Breast epithelium (tissue), 2 donors: ENCODE results near the genes TRPM2, KRTAP10-1, KRTAP10-6, KRTAP12-2, PTTG1IP and ITGB2.

DNA sequence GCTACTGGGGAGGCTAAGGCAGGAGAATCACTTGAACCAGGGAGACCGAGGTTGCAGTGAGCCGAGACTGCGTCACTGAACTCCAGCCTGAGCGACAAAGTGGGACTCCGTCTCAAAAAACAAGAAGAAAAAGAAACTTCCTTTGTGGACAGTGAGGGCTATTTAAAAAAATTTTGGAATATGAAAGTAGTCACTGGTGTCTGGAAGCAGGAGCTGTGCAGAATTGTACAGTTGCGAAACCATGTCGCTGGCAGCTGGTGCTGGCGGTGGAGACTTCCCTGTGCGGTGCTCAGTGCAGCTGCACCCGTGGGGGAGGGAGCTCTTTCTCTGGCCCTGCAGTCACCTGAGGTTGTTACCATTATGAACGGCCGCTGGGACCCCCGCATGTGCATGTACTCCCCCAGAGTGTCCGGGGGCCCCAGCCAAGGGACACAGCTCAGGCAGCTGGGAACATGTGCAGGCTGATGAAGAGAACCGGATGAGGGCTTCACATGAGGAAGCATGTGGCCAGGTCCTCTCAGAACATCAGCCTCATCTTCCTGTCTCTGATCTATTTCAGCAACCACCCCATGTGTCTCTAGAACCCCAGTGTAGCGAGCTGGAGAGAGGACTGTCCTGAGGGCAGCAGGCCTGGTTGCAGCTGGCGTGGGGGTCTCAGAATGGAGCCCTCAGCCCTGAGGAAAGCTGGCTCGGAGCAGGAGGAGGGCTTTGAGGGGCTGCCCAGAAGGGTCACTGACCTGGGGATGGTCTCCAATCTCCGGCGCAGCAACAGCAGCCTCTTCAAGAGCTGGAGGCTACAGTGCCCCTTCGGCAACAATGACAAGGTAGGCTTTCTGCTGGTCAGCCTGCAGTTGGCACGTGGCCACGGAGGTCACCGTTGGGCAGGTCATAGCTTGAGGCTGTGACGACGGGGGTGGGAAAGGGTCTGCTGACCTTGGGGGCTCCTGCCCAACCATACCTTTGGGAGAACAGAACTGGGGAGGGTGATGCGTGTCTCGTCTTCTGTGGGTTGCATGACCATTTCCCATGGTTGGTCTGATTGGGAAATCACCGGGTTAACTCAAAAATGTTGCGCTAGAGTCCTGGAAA, at the start of gene TRPM2:
Gene TRPM2 (plus strand): TSS at position 580 of the 1,089 bp plus-strand sequence.
- PRO-cap, result no peak
- RAMPAGE, long total RNA, 2 experiments, result no peak in any of the 2 experiments

- PRO-cap, result no peak
- RAMPAGE, long total RNA, 2 experiments, result no peak in any of the 2 experiments
These were observed 706 bp downstream of the TRPM2 start for GRCh38 chr21:44354131-44354522.

GRCh38 chr21:44369846-44370985, 16.8 kb downstream of the TRPM2 start:
- PRO-cap, result no peak
- RAMPAGE, long total RNA, 2 experiments, result no peak in any of the 2 experiments

DNA sequence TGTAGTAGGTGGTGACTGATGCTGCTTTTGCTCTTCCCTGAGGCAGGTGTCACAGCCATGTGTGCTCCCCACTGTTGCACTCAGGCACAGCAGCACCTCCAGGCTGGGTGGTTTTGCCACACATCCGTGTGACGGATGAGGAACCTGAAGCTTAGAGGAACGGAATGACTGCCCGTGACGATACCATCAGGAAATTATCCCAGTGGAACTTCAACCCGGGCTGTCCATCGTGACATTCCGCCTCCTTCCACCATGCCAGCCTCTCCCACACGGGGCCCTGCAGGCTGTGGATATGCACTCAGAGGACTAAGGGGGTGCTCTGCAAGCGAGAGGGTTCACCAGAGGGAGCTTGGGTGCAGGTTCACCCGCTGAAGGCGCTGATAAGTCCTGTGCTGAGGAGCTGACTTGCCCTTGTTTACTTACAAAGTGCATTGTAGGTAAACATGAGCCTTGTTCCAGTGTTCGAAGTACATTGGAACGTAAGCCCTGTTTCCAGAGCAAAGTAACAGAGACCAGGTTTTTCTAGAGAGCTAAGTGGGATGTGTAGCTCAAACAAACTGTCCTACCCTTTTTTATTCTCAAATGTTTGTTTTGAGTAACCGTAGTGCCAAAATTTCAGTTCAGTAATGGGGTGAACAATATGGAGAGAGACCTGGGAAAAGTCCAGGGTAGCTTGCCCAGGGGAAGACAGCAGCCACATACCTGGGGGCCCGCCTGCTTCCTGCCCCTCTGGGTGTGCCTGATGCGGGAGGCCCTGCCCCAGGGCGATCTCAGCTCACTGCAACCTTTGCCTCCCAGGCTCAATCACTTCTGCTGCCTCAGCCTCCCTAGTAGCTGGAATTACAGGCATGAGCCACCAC, 2.4 kb downstream of the LRRC3 start:
- PRO-cap, result no peak
- RAMPAGE, long total RNA, 2 experiments, result no peak in any of the 2 experiments

- PRO-cap, result no peak
- RAMPAGE, long total RNA, 2 experiments, result no peak in any of the 2 experiments
These were observed at the start of gene KRTAP10-1 for GRCh38 chr21:44539871-44540435. KRTAP10-1 (minus strand) TSS chr21:44540195.

DNA sequence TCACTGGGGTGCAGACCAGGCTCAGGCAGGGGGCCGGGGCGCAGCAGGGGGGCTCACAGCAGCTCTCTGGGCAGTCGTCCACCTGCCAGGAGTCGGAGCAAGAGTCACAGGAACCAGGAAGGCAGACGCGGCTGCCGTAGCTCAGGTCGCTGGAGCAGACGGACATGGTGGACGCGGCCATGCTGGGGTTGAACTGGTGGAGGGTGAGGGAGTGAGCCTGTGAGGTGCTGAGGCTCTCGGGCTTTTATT, at the start of gene KRTAP10-6:
Gene KRTAP10-6 (minus strand): TSS at position 202 of the 249 bp plus-strand sequence.
- PRO-cap, result no peak
- RAMPAGE, long total RNA, 2 experiments, result no peak in any of the 2 experiments

DNA sequence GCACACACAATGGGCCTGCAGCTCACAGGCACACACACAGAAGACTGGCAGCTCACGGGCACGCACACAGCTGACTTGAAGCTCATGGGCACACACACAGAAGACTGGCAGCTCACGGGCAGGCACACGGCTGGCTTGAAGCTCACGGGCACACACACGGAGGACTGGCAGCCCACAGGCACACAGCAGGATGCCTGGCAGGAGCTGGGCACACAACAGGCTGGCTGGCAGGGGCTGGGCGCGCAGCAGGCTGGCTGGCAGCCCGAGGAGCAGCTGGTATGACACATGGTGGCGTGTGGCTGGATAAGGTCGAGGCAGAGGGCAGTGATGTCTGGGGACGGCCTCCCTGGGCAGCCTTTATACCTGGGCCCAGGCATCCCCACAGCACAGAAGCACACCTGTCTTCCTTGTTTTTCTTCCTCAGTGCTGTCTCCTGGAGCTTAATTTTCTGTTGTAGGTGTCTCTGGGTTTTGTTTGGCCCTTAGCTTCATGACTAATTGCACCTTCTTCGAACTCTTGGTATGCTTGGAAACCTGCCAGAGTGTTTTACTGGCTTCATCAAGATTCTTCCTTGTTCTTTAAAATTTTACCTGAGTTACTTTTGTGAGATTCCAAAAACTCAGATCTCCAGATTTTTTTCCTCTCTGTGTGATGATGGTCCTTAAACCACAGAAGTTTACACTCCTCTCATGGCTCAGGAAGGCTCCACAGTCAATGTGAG, at the start of gene KRTAP12-2:
Gene KRTAP12-2 (minus strand): TSS at position 328 of the 721 bp plus-strand sequence.
- PRO-cap, result no peak
- RAMPAGE, long total RNA, 2 experiments, result no peak in any of the 2 experiments

GRCh38 chr21:44748615-44749236, 37.4 kb upstream of the TSPEAR start:
- PRO-cap, result no peak
- RAMPAGE, long total RNA, 2 experiments, result no peak in any of the 2 experiments

- PRO-cap, result no peak
- RAMPAGE, long total RNA, 2 experiments, result start-site peak on the minus strand in 1 of 2 experiments, at chr21:44856333-44856363 at its widest, 92 reads per replicate
These were observed 17.5 kb downstream of the PTTG1IP start for GRCh38 chr21:44855512-44856859.

DNA sequence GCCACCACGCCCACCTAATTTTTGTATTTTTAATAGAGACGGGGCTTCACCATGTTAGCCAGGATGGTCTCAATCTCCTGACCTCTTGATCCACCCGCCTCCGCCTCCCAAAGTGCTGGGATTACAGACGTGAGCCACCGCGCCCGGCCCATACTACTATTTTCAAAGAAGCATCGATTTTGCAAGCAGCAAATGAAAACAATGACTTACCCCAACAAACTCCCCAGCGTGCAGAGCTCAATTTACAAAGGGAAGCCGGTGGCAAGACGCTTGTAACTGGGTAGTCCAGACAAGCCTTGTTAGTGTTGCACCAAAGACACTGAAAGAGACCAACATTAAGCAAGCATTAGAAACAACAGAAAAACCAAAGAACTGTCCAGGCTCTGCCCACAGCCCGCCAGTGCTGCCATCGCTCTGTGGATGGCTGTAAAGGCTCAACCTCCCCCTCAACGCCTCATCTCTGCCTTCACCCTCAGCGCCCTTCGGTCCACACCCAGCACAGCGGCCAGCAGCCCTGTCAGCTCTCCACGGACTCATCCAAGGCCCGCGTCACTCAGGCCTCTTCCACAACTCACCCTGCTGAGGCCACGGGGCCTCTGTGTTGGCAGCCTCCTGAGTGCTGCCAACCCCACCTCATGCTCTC, 12.4 kb downstream of the PTTG1IP start:
- PRO-cap, result no peak
- RAMPAGE, long total RNA, 2 experiments, result start-site peak on the minus strand in 1 of 2 experiments, centred at position 257 of the sequence, 147 reads per replicate

DNA sequence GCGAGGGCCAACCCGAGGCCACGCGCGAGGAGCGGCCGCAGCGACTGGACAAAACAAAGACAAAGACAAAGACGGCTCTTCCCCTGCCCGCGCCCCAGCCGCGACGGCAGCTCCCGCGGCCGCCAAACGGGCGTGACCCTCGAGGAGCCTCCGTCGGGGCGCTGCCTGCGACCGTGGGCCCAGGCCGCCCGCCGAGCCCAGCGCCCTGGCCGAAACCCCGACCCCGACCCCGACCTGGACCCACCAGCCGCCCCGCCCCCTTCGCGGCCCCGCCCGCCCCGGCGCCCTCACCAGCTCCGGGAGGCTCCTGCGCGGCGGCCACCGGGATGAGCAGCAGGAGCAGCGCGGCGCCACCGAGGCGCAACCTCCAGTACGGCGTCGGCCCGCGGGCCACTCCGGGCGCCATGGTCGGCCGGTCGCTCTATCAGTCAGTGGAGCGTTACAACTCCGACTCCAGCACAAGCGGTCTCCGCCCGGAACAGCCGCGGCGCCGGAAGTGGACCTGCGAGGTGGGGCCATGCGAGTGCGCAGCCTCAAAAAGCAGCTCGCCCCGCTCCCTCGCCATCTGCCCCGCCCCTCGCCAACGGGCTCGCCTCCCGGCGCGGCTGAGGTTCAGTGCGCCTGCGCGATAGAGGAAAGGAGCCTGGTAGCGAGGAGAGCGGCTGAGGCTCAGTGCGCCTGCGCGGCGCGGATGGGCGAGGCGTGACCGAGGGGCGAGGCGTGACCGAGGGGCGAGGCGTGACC, at the start of gene PTTG1IP:
Gene PTTG1IP (minus strand): TSS at position 480 of the 744 bp plus-strand sequence.
- PRO-cap, result bidirectional peak, plus-strand start outside the sequence, minus-strand start at position 480 of the sequence
- RAMPAGE, long total RNA, 2 experiments, result start-site peak on the minus strand in 2 of 2 experiments, centred at positions 466 to 472 of the sequence, 613 to 4,487 reads per replicate

DNA sequence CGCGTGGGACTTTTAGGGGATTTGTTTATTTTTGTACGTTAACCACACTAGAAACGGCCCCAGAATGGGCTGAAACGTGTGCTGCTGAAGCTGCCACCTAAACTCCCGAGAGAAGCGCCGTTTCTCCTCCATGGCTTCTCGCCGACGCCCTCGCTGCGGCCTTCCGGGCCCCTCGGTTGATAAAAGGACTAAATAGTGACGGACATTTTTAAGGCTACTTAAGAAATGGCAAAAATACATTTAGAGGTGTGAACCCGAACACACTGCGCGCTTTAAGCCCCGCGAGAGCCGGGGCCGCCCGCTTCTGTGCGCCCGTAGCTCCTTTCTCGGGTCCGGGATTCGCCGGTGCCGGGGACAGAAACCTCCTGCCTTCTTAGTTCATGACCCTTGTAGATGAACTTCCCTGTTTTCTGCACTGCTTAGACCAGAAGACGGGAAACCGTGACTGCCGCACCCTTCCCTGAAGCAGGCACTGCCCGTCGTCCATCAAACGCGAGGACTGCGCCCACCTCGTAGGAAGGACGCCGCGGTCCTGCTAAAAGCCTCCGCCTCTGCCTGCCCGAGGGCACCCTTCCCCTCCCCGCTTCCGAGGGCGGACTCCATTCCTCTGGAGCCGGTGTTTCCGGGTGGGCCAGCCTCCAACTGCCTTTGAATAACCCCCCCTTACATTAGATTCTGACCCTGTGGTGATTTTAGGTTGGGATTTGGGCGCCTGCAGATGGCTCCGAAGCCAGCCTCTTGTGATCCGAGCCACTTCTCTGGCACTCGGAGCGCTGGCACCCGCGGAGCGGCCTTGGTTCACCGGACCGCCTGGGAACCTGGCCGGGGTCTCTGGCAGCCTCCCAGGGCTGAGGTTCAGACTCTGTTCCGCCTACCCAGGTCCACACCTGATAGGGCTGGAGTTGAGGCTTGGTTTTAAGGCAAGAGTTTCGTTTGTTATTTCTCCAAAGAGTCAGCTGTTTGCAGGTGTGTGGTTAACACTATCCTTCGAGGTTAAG, 1.1 kb upstream of the PTTG1IP start:
- PRO-cap, result no peak
- RAMPAGE, long total RNA, 2 experiments, result no peak in any of the 2 experiments

- PRO-cap, result no peak
- RAMPAGE, long total RNA, 2 experiments, result no peak in any of the 2 experiments
These were observed 17.2 kb downstream of the ITGB2 start for GRCh38 chr21:44903385-44903949.

- PRO-cap, result no peak
- RAMPAGE, long total RNA, 2 experiments, result start-site peak on the minus strand in 1 of 2 experiments, at chr21:44920852-44920925 at its widest, 290 reads per replicate
These were observed at the start of gene ITGB2 for GRCh38 chr21:44920809-44921415. ITGB2 (minus strand) TSS chr21:44920899.

DNA sequence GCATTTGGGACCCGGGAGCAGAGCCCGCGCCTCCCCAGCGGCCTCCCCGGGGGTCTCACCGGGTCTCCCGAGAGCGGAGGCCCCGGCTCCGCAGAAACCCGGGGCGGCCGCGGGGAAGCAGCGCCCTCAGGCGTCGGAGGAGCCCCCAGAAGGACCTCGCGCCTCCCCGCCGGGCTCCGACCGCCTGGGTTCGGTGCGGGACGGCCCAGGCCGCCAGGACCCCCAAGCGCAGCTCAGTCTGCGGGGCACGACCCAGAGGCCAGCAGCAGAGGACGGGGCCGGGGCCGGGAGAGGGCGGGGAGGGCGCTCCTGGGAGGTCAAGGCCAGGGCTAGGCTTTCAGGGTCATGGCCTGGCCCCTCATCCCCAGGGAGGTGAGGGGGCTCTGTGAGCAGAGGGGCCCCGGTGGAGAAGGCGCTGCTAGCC, 7.1 kb upstream of the SLX9 start:
- PRO-cap, result no peak
- RAMPAGE, long total RNA, 2 experiments, result no peak in any of the 2 experiments

GRCh38 chr21:44958999-44959356, 19.1 kb downstream of the SLX9 start:
- PRO-cap, result no peak
- RAMPAGE, long total RNA, 2 experiments, result no peak in any of the 2 experiments

DNA sequence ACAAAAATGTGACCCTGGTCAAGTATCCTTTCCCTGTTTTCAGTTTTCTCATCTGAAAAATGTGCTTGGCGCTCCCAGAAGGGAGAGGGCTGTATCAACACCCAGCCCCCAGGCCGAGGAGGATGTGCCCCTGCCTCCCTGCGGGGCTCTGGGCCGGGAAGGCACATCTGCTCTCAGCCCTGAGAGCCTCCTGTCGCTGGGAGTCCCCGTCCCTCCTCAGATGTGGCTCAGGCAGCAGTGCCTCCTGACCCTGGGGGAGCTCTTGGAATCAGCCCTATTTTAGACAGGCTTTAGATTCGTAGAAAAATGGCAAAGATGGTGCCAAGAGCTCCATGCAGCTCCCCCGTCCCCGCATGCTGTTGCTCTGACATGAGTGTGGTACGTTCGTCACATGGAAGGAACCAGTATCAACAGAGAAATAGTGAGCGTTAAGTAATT, 29.5 kb downstream of the SLX9 start:
- PRO-cap, result no peak
- RAMPAGE, long total RNA, 2 experiments, result no peak in any of the 2 experiments

- PRO-cap, result no peak
- RAMPAGE, long total RNA, 2 experiments, result no peak in any of the 2 experiments
These were observed 51.9 kb downstream of the SLX9 start for GRCh38 chr21:44991524-44992393.

DNA sequence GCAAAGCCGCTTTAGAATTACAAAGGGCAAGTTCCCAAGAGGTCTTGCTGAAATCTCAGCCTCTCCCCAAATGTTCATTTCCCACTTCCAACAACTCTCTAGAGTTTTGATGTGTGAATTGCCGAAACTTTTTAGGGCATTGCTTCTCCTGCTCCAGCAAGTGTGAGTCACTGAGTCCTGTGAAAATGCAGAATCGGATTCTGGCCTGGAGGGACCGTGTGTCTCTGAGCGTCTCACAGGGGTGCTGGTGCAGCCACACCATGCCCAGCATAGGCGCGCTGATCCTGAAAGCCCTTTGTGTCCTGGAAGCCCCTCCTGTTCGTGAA, 43.8 kb upstream of the ADARB1 start:
- PRO-cap, result no peak
- RAMPAGE, long total RNA, 2 experiments, result no peak in any of the 2 experiments

DNA sequence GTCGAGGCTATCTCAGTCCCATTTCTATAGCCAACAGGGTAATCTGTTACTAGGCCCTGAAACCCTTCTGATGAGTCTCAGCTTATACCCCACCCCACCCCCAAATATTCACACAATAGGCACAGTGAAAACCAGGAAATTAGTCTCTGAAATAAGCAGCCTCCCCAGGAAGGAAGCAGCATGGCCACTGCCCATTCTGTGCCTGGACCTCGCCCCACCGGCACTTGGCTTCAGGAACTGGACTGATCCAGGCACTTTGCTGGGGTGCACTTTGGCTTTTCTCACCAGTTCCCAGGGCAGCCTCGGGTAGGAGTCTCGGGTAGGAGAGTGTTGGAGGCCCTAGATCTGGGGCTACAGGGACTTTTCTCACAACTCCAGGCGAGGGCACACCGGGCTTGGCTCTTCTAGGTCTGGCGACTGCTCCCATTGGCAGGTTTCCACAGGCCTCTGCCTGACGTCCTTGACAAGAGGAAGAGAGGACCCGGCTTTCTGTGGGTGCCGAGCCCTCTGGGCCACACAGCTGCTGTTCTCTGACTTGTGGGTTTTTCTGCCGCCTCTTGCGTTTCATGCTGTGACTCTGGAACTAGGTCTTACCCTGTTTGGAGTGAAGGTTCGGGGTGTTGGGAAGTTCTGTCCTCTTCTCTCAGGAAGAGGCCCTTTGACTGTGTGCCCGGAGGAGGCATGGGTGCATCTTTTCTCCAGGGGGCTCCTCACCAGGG, 18.7 kb downstream of the ADARB1 start:
- PRO-cap, result no peak
- RAMPAGE, long total RNA, 2 experiments, result no peak in any of the 2 experiments